Breast epithelium (tissue), 2 donors: ENCODE measurements around the genes ITK, FNDC9, SOX30 and EBF1.

GRCh38 chr5:157180504-157181391 is at the start of gene ITK:
Gene ITK (plus strand): TSS chr5:157180840.
- PRO-cap: no peak
- RAMPAGE, long total RNA, 2 experiments: start-site peak on the plus strand in 2 of 2 experiments, at chr5:157180818-157180892 at its widest, 10 to 32 reads per replicate

GRCh38 chr5:157222385-157223208 is 42.0 kb downstream of the ITK start:
- PRO-cap: no peak
- RAMPAGE, long total RNA, 2 experiments: no peak in any of the 2 experiments

GRCh38 chr5:157270017-157270510 is 4.1 kb downstream of the CYFIP2 start:
- PRO-cap: no peak
- RAMPAGE, long total RNA, 2 experiments: no peak in any of the 2 experiments

DNA sequence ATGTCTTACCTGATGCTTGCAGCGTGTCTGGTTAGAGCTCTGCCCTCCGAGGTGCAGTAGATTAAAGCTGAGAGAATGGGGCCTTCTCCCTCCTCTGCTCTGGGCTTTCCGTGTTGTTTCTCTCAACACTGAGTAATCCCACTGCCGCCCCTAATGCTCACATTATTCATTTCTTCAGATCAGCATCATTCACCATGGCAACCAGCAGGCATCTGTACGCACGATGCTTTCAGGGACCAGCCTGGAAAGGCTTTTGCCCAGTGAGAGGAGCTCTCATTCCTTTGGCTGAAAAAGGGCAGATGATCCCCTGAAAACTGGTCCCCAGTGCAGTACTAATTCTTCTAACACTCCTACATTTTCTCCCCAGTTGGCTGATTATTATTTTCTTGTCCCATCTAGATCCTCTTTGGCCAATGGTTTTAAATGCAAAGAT is at the start of gene FNDC9:
Gene FNDC9 (minus strand): TSS at position 146 of the 433 bp plus-strand sequence.
- PRO-cap: no peak
- RAMPAGE, long total RNA, 2 experiments: no peak in any of the 2 experiments

DNA sequence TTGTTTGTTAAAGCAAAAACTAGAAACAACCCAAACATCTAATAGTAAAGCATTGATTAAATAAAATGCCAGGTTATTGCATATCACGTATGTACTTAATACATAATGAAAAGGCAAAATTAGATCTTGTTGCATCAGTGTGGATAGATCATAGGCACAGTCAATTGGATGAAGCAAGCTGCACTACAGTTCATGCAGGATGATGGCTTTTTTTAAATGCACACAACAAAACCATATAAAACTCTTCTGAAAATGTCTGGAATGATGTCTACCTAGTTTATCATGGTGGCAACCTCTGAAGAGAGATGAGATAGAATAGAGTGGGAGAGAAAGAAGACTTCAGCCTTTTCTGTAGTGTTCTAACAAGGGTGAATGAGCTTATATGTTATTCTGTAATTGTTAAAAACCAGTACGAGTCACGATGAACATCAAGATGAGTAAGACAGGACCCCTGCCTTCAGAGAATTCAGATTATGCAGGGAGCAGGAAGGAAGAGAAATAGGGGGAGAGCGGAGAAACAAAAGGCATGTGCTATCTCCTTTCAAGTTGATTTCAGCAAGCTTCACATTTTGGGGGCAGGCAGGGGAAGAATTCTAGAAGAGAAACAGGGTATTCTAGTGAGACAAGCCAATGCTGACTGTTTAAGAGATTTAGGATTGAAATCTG is 38.4 kb upstream of the FNDC9 start:
- PRO-cap: no peak
- RAMPAGE, long total RNA, 2 experiments: no peak in any of the 2 experiments

DNA sequence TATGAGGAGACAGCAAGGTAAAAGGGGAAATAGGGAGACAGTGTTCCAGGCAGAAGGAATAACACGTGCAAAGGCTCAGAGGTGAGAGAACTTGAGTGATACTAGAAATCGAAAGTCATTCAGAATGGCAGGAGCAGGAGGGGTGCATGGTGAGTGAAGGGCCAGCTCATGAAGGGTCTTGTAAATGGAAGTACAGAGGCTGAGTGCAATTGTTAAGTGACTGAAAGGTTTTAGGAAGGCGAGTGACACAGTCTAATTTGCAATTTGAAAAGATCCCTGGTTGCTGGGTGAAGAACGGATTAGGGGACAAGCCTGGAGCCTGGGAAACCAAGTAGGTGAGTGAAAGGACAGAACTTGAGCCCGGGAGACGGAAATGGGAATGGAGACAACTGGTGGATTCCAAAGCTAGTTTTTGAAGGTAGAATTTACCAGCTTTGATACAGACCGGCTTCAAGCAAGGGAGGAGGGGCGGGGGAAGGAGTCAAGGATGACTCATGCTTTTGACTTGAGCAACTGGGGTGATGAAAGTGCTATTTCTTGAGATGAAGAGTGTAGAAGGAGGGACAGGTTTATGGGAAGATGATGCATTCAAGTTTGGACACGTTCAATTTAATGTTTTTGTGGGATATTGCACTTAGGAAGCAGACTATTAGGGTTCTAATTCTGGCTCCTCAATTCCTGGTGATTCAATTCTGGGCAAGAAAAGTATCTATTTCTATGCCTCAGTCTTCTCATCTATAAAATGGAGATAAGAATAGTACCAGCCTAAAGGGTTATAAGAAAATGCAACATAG is 4.3 kb downstream of the NIPAL4 start:
- PRO-cap: no peak
- RAMPAGE, long total RNA, 2 experiments: no peak in any of the 2 experiments

- PRO-cap: no peak
- RAMPAGE, long total RNA, 2 experiments: no peak in any of the 2 experiments
These were observed 31.0 kb downstream of the ADAM19 start for GRCh38 chr5:157544468-157545085.

DNA sequence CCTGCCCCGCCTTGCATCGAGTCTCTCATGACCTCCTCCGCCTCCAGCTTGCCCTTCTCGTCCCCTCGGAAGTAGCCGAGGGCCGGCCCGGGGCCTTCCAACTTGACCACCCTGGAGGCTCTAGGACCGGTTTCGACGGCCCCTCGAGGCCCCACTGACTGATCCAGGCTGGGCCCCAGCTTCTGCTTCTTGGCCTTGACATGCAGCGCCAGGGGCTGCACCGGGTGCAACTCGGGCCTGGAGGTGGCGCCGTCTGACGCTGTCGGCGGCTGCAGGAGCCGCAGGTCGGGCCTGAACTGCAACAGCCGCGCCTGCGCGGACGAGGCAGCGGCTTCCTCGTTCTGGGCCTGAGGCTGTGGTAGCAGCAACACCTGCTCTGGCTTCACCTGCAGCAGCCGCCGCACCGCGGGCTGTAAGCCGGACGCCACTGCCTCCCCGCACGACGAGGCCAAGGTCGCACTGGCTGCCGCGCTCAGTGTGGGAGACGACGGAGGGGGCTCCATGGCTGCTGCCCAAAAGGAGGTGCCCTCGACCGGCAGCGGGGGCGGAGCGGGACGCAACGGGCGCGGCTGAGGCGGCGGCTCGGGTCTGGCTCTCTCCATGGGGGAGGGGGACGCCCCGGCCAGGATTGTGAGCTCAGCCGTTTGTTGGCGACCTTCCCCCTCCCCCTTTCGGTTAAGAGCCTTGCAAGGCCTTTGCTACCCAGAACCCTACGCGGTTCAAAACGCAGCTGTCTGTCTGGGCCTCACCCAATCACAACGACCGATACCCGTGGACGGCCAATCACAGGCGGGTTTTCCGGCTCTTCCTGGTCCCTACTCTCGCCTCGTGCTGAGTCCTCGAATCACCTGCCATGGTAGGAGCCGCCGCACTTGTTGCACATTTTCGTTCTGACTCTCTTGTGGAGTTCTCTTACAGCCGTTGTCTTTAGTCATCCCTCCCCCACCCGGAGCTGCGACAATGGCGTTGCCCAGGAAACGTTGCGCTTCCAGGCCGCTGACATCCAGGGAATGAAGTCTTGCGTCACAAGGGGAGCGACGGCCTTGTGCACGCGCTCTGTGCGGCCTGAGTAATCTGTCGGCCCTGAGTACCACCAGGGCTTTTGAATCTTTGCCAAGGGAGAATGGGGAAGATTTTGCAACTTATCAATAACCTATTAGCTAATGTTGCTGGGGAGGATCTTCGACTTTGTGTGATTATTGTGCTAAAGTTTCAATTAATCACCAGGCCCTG is at the start of gene SOX30:
Gene SOX30 (minus strand): TSS at position 962 of the 1,233 bp plus-strand sequence.
- PRO-cap: no peak
- RAMPAGE, long total RNA, 2 experiments: no peak in any of the 2 experiments

DNA sequence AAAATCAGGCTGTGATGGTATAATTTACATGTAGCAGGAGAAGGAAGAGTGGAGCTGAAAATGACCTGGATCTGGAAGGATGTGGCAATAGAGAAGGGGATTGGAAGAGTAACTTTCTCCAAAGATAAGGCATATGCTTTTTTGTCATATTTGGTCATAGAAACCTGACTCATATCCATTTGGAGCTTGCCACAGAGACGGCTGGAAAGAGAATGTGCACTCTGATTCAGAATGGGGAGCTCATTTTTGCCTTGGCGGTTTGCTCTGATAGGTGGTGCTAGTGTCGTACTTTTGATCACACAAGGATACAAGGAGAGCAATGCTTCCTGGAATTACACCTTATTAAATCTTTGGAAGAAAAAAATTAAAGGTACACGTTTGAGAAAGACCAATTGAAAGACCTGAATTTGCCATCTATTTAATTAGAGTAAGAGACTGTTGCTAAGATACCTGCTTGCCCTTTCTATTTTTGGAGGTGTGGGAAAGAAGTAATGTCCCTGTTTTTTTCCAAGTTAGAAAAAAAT is 5.3 kb downstream of the LSM11 start:
- PRO-cap: no peak
- RAMPAGE, long total RNA, 2 experiments: no peak in any of the 2 experiments

DNA sequence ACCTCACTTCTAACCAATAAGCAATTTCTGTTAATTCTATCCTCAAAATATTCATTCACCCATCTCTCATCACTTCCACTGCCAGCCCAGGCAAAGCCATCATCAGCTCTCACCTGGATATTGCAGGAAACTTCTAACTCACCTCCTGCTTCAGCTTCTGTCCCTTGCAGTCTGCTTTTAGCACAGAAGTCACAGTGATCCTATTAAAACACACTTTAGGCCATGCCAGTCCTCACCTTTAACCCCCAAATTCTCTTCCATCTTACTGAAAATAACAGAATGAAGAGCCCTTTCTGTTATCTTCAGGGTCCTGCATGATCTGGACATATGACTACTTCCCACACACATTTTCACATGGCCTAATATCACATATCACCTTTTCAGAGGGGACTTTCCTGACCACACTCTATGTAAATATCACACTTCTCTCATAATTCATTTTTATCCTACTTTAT is 550.5 kb upstream of the CLINT1 start:
- PRO-cap: no peak
- RAMPAGE, long total RNA, 2 experiments: no peak in any of the 2 experiments

DNA sequence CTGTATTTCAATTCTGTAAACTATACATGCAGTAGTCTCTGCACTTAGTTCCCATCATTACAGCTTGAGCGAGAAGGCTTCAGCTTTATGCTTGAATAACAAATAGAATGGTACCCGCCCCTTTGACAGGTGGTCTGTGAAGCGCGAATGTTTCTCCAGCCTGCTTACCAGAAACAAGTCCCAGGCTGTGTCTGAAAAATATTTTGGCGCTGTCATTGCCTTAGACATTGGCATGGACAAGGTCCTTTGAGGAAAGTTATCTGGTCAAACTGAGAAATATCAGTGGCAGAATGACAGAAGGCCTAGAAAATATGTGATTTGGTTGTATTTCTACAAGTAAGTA is 562.5 kb upstream of the CLINT1 start:
- PRO-cap: no peak
- RAMPAGE, long total RNA, 2 experiments: no peak in any of the 2 experiments

- PRO-cap: no peak
- RAMPAGE, long total RNA, 2 experiments: no peak in any of the 2 experiments
These were observed 588.4 kb downstream of the EBF1 start for GRCh38 chr5:158511204-158511756.

DNA sequence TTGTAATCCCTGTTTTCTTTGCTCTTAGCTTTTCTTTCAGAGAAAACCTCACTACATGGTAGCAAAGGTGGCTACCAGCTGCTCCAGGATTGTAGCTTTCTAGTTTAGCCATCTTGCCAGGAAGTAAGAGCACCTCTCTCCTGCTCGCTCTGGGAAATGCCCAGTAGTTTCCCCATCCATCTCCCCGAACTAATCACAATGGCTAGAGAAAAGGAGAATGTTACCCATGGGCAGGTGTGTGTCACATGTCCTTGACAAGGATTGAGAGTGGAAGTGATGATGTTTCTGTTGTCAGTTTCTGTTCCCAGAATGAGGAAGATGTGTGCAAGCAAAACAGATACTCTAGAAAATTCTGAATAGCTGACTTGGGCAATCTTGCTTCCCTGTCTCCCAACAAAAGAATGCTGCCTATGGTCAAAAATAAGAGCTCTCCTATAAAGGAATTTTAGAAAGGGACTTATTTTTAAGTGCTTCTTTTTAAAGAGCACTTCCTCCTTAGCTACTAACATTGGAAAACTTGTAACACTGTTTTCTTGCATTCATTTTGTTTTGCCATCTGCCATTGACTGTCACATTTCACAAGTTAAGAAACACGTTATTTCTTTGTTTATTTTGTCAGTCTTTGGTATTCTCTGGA is 429.5 kb downstream of the EBF1 start:
- PRO-cap: no peak
- RAMPAGE, long total RNA, 2 experiments: no peak in any of the 2 experiments

DNA sequence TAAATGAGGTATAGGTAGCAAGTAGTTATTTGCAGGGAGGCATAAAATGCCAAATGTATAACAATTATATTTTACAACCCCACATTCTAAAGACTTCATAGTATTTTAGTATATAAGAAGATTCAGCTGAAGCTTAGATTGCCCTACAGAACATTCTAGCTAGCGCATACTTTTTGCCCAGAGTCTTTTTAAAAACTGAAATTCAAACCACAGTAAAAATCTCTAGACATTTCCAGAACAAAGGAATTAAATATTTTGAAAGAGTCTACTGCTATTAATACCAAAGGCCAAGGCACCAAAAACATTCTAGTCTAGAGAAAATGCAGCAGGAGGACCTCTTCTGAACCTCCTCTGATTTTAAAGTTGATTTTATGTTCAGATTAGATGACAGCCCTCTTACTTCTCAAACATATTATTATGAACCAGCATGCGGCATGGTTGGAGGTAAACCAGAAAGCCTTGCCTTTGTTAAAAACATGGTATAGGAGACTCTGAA is 378.9 kb downstream of the EBF1 start:
- PRO-cap: no peak
- RAMPAGE, long total RNA, 2 experiments: no peak in any of the 2 experiments

DNA sequence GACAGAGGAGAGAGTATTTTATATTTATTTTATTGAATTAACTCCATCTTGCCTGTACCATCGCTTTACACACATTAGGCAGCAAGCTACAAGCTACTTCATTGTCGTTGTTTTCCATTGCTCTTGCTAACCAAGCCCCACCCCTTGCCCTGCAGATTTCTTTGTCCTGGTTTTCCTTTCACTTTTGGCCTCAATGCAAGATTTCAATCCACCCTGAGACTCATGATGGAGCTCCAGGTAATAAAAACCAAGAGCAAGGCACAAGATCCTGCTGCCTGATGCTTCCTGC is 65.2 kb downstream of the EBF1 start:
- PRO-cap: no peak
- RAMPAGE, long total RNA, 2 experiments: no peak in any of the 2 experiments

DNA sequence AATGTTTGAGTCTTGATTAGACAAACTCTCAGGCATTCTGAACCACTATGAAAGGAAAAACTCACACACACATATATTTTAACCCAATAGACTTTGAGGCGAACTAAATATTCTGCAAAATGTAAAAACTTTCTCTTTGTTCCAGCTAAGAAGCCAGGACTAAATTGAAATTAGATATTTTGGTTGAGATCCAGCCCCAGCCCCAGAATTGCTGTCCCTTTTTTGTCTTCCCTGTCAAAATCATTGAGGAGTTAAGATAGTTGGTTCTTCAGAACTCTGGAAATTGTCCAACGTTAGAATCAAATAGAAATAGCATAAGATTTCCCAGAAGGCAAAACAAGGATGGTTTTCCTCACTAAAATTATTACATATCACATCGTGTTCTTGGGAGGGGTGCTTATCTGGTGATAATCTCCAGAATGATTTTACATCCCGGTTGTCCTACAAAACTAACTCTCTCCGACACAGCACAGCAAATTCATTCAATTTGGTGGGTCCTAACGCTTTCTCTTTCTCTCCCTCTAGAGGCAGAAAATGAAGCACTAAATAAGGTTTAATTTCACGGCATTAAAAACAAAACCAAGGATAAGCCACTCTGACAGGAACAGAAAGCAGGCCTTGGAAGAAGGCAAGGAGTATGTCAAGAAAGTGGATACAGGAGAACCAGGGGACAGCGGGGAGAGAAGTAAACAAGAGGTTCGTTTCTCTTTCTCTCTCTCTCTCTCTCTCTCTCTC is 50.1 kb downstream of the EBF1 start:
- PRO-cap: no peak
- RAMPAGE, long total RNA, 2 experiments: no peak in any of the 2 experiments

GRCh38 chr5:159090446-159090674 is 9.4 kb downstream of the EBF1 start:
- PRO-cap: no peak
- RAMPAGE, long total RNA, 2 experiments: no peak in any of the 2 experiments

- PRO-cap: unidirectional peak, minus-strand start at chr5:159099313; unidirectional peak, minus-strand start at chr5:159099465
- RAMPAGE, long total RNA, 2 experiments: start-site peak on the minus strand in 2 of 2 experiments, at chr5:159099439-159099800 at its widest, 6 to 116 reads per replicate
These were observed at the start of gene EBF1 for GRCh38 chr5:159098798-159099944. Gene EBF1 (minus strand): TSS chr5:159099916.

DNA sequence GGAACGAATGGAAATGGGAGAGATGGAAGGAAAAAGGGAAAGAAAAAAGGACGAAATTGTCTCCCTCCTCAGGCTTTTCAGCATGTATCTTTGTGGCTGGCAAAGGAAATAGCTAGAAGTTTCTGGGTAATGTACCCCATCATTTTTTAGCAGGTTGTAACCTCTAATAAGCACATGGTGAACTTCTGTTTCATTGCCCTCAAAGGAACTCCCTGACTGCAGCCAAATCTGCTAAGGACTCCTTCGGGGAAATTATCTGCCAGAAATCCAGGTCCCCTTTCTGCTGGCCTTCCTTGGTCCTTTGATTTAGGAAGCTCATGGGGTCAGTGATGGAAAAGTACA is 1.7 kb upstream of the EBF1 start:
- PRO-cap: no peak
- RAMPAGE, long total RNA, 2 experiments: no peak in any of the 2 experiments

DNA sequence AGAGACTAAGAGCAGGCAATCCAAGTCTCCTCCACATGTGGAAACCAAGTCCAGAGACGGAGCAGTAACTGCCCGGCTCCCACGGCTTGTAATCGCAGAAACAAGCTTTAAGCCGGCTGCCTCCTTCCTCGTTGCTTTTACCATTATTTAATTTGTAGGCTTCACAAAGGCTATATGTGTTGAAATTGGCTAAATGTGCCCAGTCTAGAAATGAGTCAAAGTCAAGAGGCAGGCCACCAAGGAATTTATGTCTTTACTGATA is 33.3 kb upstream of the EBF1 start:
- PRO-cap: no peak
- RAMPAGE, long total RNA, 2 experiments: no peak in any of the 2 experiments